GM19240 (cell line): ENCODE data around the genes NTSR1, YTHDF1 and EEF1A2.

DNA sequence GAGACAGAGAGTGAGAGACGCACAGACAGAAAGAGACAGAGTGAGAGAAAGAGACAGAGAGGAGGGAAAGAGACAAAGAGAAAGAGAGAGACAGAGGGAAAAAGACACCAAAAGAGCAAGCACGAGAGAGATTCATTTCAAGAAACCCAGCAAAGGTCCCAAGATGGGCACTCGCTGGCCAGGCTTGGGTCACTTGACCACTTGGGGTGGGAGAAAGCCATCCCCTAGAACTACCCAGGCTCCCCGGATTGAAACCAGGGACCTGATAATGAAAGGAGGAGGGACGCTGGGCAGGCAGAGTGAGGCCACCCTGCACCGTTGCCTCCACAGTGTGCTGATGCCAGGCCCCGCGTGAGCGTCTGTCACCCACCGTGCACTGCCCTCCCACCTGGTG is 67.9 kb upstream of the SLCO4A1 start:
- RRBS, result no CpG with 5 or more reads among the region's 10 CpGs

GRCh38 chr20:62617728-62618533 is 24.4 kb upstream of the SLCO4A1 start:
- RRBS, result no CpG with 5 or more reads among the region's 23 CpGs

DNA sequence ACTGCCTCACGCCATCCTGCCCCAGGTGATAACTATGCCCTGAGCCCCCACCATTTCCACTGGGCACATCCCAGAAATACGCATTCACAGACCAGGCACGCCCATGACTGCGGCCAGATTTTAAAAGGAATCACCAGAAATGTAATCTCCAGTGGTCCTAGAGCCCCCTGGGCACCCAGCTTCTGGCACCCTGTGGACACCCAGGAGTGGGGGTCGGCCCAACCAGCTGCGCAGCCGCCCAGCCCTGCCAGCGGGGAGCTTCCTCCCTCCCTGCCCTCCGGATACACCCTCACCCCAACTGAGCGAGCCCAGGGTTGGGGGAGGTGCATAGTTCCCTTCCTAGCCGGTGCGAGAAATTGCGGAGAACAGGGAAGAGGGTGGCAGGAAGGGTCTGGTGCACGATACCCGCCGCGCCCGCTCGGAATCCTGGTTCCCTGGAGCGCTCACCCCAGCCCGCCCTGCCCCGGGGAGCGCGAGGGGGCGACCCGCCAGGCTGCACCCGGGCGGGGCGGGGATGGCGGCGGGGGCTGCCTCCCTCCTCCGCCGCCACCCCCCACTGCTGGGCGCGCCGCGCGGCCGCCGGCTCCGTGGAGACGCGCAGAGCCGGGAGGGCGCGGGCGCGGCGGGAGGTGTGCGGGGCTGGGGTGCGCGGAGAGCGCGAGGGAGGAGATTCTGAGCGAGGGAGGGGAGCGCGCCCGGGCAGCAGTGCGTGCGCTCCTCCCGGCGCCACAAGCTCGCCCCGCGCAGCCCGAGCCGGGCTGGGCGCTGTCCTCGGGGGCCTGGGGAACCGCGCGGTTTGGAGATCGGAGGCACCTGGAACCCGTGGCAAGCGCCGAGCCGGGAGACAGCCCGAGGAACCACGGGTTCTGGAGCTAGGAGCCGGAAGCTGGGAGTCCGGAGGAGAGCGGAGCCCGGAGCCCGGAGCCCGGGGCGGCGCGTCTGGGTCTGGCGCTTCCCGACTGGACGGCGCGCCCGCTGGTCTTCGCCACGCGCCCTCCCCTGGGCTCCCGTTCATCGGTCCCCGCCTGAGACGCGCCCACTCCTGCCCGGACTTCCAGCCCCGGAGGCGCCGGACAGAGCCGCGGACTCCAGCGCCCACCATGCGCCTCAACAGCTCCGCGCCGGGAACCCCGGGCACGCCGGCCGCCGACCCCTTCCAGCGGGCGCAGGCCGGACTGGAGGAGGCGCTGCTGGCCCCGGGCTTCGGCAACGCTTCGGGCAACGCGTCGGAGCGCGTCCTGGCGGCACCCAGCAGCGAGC is at the start of gene NTSR1:
NTSR1 (plus strand) TSS at position 729 of the 1,260 bp plus-strand sequence.
- RRBS, result 7% methylated on average over 48 of the region's 133 CpGs

DNA sequence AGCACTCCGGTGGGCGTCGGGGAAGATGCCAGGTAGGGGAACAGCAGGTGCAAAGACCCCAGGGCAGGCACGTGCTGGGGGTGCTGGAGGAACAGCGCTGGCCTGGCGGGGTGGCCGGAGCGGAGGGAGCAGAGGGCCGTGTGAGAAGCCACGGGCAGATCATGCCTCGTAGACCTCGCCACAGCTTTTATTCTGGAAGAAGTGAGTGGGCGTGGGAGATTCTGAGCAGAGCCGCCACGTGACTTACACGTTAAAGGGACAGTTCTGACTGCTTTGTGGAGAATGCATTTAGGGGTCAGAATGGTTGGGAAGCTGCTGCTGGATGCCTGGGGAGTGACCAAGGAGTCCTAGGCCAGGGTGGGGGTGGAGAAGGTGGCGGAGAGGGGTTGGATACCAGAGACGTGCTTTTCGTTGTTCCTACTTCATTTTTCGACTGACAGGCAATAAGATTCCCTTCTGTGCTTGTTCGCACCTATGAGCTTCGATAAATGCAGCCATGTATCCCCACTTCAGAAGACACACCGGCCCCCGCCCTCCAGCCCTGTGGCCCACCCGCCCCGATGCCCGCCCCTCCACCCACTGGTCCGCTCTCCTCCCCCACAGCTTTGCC is 9.5 kb downstream of the NTSR1 start:
- RRBS, result 92% methylated on average over 1 of the region's 28 CpGs

GRCh38 chr20:62768400-62769017 is 27.8 kb upstream of the MRGBP start:
- RRBS, result 80% methylated on average over 8 of the region's 16 CpGs

- RRBS, result no CpG with 5 or more reads among the region's 18 CpGs
Measured at GRCh38 chr20:62805845-62806417, 1.3 kb downstream of the OGFR start.

- RRBS, result 70% methylated on average over 4 of the region's 27 CpGs
Measured at GRCh38 chr20:62814065-62815293, 2.4 kb upstream of the COL9A3 start.

GRCh38 chr20:62824909-62825451 is 8.1 kb downstream of the COL9A3 start:
- RRBS, result 85% methylated on average over 2 of the region's 25 CpGs

- RRBS, result no CpG with 5 or more reads among the region's 26 CpGs
Measured at GRCh38 chr20:62875404-62876027, 13.9 kb upstream of the TCFL5 start.

DNA sequence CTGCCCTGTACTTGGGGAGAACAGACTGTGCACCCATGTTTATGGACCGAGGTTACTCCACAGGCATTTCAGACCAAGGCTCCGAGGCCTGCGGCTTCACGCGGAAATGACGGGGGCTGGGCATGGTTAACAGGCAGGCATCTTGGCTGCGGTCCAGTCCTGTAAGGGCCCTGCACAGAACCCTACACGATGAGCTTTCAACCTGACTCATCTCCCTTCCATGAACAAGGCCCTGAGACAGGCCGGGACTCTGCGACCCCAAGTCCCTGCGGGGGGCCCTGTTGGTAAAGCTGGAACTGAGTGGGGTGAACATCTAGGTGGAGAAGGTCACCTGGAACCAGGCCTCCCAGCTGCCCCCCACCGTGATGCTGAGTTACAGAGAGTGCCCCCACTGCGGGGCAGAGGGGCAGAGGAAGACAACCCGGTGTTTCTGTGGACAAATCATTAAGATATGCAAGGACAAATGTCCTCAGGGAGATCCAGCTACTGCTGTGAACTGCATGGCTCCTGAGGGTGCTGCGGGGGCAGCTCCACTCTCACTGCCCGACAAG is 26.0 kb upstream of the TCFL5 start:
- RRBS, result no CpG with 5 or more reads among the region's 16 CpGs

DNA sequence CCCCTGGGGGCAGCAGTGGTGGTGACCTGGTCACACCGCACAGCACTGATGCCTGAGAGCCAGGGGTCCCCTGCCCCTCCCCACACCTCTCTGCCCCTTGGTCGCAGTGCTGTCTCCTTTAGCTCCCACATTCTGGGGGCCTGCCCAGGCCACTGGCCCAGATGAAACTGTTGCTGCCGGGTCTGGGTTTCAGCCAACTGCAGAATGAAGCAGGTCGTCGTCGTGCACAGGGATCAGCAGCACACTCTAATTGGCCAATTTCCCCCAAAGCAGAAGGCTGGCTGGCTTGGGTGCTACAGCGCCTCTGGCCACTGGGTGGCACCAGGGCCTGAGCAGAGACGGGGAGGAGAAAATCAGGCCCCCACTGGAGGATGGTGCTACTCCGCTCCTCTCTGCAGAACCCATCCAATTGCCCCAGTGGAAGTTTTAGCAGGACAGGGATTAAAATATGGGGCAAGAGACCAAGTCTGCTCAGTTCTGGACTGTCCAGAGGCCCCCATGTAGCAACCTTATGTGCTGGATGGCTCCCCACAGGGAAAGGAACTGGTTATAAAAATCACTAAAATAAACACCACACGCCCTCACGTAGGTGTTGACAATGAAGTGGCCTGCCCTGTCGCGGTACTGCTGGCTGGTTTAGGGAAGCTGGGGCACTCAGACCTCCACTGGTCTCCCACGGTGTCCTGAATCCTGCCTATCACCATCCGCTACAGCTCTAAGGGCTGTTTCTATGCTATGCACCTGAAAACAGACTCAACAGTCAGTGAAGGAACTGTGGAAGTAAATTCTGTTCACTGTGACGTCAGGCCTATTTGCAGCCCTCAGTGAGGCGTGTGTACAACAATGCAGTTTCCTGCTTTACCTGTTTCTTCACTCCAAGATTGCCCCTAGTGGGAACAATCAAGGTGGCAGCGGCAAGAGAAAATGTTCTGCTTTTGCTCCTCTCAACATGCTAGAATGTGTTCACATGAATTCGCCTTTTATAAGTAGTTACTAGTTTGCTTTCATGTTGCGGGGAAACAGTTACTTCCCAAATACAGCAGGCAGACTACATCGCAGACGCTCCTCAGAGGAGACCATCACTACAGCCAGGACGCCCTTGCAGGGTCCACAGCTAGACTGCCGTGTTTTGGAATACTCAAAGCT is 25.8 kb downstream of the DIDO1 start:
- RRBS, result no CpG with 5 or more reads among the region's 24 CpGs

DNA sequence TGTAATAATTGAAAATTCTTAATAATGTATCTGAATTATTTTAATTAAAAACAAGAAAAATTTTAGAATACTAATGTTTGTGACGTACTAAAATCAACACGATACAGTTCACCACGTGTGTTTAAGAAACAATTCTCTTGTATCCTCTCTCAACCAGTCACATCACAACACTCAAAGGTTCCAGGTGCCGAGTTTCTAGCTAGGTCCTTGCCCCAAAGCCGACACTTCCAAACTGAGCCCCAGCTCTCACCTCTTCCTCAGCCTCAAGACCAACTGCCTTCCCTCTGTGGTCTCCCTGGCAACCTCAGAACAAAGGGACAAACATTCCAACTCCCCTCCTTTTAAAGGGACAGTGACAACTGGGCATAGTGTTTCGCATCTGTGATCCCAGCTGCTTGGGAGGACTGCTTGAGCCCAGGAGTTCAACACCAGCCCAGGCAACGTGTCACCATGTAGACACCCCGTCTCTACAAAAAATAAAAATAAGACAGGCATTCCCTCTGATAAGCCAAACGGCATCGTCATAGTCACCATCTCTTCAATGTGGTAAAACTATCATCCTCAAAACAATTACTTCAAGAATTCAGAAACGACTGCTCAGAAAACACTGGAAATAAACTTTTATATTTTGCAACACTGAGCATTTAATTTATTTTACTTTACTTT is 11.3 kb downstream of the DIDO1 start:
- RRBS, result no CpG with 5 or more reads among the region's 11 CpGs

DNA sequence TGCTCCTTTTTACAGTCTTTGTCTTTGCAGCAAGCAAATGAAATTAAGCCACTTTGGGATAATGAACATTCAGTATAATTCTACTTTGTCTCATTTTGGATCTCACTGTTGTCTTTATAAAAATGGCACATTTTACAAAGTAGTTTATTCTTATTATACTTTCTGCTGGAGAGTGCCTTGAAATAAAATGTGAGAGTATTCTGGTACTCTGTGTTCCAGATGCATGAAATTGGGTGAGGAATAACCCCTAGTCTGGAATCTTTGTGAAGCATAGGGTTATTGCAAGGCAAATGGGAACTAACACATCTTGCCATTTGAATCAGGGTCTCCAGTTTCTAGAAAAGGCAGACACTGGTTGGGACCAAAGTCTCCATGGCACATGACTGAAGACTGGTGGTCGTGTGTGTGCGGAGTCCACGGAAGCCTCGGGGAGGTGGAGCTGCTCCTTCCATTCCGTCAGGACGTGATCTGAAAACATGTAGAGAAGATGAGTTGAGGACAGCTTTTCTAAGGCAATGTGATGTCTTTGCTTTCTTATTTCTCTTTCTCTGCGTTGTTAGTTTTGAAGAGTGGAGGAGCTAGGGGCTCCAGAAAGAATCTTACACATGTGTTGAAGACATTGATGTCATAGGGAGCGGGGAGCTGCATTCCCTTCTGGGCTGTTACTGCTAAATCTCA is 5.0 kb upstream of the SLC17A9 start:
- RRBS, result no CpG with 5 or more reads among the region's 8 CpGs

DNA sequence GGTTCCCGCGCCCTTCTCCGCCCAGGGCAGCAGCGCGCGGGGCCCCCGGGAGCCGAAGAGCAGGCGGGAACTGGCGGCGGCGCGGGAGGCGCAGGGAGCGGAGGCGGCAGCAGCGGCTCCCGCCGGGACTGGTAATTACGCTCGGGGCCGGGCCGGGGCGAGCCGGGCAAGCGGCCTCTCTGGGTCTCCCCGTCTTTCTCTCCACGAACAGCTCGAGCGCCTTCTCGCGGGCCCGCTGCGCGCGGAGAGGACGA is 38.2 kb downstream of the YTHDF1 start:
- RRBS, result 5% methylated on average over 16 of the region's 37 CpGs

DNA sequence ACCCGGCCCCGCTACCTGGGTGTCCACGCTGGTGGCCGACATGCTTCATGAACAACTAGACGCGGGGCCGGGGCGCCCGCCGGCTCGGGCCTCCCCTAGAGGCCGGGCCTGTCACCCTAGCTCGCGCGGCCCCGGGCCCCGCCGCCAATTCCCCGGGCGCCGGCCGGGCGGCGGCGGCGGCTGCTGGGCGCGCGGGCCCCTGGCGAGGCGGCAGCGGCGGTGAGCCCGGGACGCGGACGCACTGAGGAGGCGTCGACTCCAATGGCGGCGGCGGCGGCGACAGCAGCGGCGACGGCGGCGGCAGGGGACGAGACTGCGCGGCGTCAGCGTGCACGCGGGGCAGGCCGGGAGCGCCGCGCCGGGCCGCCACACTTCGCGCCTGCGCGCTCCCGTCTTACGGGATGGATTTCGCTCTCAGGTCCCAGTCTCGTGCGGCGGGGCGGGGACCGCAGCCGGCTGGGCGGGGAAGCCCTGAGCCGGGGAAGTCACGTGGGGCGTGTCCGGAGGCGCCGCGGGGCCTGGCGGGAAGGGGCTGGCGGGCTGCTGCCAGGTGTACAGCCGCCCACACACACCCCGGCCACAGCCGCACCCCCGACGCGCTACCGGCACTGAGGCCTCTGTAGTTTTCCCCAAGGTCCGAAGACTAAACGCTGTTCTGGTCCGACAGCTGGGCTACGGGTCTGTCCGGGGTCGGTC is at the start of gene YTHDF1:
YTHDF1 (minus strand) TSS at position 281 of the 696 bp plus-strand sequence.
- RRBS, result 2% methylated on average over 45 of the region's 98 CpGs

DNA sequence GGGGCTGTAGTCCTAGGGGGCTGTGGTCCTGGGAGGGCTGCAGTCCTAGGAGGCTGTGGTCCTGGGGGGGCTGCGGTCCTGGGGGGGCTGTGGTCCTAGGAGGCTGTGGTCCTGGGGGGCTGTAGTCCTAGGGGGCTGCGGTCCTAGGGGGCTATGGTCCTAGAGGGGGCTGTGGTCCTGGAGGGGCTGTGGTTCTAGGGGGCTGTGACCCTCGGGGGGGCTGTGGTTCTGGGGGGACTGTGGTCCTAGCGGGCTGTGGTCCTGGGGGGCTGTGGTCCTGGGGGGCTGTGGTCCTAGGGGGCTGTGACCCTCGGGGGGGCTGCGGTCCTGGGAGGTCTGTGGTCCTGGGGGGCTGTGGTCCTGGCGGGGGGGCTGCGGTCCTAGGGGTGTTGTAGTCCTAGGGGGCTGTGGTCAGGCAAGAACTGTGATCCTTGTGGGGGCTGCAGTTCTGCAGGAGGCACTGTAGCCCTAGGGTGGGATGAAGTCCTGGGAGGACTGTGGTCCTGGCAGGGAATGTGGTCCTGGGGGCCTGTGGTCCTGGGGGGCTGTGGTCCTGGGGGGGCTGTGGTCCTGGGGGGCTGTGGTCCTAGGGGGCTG is 7.4 kb downstream of the CHRNA4 start:
- RRBS, result no CpG with 5 or more reads among the region's 8 CpGs

- RRBS, result no CpG with 5 or more reads among the region's 10 CpGs
Measured at GRCh38 chr20:63379981-63380408, 18.8 kb upstream of the CHRNA4 start.

DNA sequence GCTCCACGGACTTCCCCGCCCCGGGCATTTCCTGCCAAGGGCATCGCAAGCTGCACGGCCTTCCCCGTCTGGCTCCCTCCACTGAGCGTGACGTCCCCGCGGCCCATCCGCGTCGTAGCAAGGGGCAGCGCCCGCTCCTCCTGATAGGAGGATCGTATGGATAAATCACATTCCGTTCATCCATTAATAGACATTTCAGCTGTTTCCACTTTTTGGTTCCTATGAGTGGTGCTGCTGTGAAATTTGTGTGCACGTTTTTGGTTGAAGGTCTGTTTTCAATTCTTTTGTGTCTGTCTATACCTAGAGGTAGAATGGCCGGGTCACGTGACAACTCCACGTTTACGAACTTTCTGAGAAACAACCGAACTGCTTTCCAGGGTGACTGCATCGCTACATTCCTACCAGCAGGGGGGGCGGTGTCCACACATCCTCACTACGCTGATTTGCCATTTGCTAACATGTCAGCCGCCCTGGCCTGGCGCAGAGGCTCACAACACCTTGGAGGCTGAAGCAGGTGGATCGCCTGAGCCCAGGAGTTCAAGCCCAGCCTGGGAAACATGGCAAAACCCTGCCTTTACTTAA is 37.7 kb downstream of the KCNQ2 start:
- RRBS, result no CpG with 5 or more reads among the region's 29 CpGs

DNA sequence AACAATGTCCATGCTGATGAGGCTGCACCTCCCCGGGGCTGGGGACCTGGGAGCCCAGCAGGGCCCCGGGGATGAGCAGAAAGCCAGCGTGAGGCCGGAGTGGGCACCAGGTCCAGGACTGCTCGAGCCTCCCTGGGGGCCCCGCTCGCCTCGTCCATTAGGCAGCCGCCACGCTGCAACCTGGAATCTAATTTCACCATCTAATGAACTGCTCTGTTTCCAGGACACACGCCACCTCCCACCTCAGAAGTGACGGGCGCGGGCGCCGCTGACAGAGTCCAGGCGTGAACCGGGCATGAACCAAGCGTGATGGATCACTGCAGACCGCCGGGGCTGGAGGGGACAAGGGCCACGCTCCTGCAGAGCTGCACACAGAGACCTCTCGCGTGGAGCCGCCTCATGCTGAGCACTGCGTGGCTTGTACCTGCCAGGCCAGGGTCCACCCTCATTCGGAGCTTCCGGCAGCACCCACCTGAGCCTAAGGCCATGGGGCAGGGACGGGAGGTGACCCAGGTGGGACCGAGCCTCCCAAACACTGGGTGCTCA is 15.5 kb downstream of the KCNQ2 start:
- RRBS, result 62% methylated on average over 2 of the region's 30 CpGs

DNA sequence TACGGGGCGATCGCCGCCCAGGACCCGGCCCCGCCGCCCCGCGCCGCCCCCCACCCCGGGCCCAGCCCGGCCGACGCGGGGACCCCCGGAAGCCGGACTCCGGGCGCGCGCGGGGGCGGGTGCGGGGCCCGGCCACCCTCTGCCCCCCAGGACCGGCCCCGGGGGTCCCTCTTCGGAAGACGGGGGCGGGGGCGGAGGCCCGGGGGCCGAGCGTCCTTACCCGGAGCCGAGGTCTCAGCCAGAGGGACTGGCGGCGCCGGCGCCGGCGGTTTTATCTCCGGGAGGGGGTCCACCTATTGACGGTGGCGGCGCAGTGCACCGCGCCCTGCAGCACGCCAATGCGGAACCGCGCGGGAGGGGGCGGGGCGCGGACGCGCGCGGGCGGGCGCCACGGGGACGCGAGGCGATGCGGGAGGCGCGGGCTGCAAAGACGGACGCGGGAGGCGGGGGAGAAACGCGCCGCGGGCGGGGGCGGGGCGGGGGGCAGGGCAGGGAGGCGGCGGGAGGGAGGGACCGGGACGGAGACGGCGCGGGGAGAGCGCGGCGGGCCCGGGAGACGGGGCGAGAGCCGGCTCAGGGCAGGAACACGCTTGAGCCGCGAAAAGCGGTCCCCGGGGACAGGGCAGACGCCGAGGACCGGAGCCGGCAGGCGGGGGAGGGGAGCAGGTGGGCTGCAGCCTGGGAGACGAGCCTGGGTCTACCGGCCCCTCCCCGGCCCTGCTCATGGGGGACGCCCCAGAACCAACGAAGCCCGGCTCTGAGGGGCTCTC is at the start of gene EEF1A2:
EEF1A2 (minus strand) TSS at position 246 of the 770 bp plus-strand sequence.
- RRBS, result 4% methylated on average over 30 of the region's 110 CpGs